SUDHL5 (cell line): Measurements from ENCODE around the gene WFIKKN2.

DNA sequence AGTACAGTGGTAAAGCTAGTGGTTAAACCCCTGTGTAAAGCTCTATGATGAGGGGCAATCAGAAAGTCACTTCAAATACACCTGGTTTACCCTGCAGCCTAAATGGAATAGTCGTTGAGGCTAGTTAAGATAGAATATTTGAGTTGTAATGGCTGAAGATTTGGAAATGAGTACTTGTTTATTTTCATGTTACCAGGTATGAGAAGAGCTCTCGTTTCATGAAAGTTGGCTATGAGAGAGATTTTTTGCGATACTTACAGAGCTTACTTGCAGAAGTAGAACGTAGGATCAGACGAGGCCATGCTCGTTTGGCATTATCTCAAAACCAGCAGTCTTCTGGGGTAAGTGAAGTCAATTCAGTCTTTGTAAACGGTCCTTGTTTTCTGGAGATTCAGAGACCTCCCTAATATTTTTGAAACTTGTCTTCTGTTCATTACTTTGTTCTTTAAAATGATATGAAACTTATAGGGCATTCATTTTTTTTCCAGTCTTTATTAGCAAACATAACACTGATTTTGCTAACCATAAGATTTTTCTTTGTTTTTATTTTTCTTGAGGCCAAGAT, 21.6 kb downstream of the LUC7L3 start:
- PRO-cap = no peak

DNA sequence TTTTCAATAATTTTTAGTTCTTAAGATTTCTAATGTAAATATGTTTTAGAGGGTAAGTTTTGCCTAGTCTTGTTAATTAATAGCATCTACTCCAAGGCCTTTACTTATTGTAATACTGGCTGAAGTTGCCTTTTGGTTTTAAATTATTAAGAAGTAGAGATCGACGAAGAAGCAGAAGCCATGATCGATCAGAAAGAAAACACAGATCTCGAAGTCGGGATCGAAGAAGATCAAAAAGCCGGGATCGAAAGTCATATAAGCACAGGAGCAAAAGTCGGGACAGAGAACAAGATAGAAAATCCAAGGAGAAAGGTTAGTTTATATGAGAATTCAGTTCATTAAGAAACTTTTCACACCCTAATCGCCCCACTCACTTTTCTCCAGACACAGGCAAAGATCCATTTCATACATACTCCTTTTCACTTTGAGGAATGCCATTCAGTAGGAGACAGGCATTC, 20.9 kb downstream of the ANKRD40CL start:
- PRO-cap = no peak

DNA sequence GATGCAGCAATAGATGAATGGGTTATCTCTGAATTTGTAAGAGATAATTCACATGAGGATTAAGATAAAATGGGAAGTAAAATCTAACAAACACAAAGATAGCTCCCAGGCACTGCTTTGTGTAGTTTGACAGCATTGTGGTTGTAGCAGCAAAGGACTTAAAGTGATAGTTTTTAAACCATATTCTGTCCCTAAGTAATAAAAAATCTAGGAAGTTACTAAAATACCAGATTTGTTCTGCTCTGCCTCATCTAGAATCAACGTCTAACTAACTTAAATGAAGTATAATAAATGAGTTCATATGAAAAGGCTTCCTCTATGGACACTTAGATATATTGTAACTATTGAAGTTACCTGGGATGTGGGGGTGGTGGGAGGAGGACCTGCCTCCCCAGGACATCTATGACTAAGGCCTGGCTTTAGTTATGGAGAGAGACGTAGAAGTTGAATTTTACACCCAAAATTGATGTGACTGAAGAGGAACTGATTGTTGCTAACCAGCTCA, 13.7 kb downstream of the ANKRD40CL start:
- PRO-cap = no peak

DNA sequence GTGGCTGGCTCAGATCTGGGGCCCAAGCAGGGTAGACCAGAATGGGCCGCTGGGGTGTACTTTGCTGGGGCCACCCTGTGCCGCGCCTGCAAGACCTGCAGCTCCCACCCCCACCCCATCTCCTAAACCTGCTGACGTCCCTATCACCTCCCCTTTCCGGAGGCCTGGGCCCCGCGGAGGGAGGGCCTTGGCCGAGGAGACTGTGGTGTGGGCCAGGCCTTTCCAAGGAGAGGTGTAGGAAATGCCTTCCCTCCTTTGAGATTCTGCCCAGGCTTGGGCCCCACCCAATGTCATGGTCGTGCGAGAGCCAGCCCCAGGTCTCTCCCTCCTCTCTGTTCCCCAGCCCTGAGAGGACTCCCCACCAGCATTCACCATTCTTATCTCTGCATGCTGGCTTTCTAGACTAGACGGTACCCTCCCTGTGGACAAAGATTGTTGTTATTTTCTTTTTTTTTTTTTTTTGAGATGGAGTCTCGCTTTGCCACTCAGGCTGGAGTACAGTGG, 3.9 kb upstream of the WFIKKN2 start:
- PRO-cap = no peak

GRCh38 chr17:50835443-50835967, at the start of gene WFIKKN2:
Gene WFIKKN2 (plus strand): TSS chr17:50835586.
- PRO-cap = no peak

- PRO-cap = no peak
Observed at GRCh38 chr17:50853042-50853671, 13.0 kb downstream of the TOB1 start.

- PRO-cap = unidirectional peak, minus-strand start at chr17:50919104
Observed at GRCh38 chr17:50918790-50919384, 52.7 kb upstream of the TOB1 start.

DNA sequence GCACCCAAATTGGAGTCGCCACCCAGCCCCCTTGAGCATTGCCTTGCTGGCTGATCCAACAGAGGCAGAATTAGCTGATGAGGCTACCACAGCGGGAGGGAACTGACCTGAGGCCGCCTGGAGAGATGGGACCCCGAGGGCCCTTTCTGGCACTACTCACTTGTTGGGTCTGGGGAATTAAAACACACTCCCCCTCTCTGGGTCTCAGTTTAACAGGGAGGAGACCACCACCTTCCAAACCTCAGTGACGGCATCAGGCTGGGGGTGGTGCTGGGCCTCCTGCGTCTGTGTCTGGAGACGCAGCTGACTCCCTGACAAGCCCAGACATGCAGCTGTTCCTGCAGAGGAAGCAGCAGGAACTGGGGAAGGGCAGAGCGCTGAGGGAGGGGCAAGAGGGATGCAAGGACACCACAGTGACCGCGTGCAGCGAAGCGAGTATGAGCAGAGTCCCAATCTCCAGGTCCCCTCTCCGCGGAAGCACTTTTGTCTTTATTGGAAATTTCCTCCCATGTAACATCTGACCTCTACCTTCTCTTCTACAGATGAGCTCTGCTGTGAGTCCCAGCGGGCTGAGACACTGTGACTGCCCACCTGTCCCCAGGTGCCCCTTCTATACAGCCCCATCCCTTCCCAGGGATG, 88.1 kb upstream of the TOB1 start:
- PRO-cap = no peak

GRCh38 chr17:51029624-51030289, 90.9 kb downstream of the SPAG9 start:
- PRO-cap = no peak

DNA sequence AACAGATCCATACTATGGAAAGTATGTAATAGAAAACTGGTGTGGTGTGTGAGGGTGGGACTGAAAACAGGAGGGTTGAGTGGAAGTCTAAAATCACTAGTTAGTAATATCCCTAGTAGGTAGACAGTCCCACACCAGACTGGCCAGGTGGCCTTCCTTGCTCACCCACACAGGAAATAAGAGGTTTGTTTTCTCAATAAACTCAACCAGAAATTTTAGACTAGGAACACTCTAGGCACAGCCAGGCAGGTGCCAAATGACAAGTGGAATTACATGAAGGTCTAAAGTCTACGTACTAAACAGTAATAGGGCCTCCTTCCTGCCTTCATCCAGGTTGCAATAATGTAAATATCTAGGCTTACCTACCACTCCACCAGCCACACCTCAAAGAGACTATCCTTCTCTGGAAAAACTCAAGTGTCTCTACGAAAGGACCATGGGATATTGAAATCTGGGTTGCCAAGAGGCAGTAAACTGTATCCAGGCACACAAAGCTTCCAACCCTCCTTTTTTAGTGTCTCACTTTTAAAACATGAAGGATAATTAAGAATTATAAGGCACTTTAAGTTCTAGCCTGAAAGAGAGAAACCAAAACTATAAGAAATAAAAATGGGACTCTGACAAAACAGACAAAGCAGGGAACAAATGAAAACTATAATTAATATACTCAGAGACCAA, 26.8 kb downstream of the SPAG9 start:
- PRO-cap = no peak

GRCh38 chr17:51098001-51098614, 22.6 kb downstream of the SPAG9 start:
- PRO-cap = no peak

DNA sequence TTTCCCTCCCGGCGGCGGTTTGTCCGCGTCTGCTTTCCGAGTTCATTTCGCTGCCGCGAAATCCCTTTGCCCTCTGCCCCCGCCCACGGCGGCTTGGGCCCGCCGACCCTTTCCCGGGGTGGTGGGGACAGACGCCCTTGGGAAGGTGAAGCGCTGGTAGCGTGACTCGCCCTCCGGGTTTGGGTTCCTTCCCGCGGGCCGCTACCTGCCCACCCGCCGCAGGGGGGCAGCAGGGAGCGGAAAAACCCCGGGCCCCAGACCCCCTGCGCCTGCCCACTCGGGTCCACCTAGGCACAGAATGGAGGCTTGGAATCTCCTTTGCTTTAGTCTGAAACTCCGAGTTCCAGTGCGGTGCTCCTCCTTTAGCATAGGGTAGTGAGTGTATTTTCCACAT, 793 bp downstream of the NME2 start:
- PRO-cap = no peak

DNA sequence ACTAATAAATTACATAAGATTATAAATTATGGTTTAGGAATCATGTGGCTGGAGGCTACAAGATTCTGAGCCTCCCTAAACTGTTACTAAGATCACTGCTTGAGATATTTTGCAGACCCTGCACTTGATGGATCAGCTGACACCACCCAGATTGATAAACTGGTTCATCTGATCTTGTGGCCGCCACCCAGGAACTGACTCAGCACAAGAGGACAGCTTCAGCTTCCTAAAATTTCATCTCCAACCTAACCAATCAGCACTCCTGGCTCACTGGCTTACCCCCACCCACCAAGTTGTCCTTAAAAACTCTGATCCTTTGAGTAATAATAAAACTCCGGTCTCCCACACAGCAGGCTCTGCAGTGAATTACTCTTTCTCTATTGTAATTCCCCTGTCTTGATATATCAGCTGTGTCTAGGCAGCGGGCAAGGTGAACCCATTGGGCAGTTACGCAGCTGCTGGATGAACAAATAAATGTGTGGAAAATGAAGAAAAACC, 174.8 kb downstream of the UTP18 start:
- PRO-cap = no peak

DNA sequence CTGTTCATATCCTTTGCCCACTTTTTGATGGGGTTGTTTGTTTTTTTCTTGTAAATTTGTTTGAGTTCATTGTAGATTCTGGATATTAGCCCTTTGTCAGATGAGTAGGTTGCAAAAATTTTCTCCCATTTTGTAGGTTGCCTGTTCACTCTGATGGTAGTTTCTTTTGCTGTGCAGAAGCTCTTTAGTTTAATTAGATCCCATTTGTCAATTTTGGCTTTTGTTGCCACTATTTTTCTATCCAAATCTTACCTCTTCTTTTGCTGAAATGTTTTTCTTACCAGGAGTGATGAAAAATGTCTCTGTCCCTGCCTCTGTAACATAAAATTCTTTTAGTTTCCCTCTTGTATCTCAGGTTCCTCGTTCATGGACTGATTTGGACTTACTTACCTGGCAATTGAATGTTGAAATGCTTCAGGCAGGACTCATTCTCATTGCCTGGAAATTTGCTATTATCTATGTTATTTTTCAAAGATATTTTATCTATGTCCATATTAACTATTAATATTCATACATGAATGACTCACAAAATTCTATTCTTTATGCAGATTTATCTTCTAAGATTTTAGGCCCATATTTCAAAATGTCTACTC, 321.7 kb upstream of the KIF2B start:
- PRO-cap = no peak

DNA sequence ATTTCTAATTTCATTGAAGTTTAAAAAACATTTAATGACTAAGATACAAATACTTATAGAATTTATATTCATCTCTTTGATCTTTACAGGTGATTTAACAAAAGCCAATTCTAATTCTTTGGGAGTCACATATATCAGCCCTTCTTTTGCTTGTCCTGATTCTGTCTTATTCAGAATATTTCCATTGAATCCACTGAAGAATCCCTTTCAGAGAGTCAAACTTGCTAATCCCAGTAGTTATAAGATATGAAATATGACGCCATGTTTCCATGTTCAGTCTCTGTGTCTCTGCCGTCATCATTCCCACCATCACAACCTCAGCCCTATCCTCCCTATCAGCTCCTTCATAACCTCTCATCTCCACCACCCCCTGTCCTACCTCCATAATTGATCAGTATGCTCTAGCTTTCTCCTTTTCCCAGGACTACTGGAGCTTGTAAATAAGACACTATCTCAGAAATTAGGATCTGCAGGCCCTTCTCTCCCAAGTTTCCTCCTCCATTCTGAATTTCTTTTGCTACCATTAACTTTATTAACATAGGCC, 159.9 kb upstream of the TOM1L1 start:
- PRO-cap = no peak

DNA sequence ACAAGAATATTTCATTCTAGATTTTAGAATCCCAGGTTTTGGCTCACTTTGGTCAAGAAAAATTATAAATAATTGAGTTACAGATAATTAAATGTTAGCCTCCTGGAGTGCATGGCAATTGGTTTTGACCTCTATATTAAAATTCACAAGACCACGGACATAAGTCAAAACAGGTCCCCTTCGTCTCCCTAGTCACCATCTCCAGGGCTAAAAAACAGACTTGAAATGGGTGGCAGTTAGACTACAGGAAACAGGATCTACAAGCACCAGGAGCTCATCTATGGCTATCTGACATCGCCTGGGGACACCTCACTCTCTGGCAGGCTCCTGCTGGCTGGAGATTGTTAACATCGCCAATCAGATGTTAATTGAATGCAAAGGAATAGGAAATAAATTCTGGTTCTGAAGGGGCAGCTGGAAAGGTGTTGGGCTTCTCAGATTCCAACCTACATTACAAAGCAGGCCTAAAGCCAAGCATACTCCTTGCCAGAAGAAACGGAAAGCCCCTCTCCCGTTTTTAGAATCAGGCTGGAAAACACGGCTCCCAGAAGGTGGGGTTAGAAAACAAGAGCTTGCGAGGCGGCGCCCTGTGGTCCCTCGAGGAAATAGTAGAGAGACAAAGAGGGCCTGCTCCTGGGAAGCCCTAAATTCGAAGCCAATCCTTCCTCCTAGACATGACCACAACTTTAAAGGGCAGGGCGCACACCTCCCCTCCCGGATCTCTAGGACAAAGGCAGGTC, 981 bp upstream of the TOM1L1 start:
- PRO-cap = no peak

- PRO-cap = no peak
Observed at GRCh38 chr17:55833526-55833883, 82.7 kb downstream of the PCTP start.

DNA sequence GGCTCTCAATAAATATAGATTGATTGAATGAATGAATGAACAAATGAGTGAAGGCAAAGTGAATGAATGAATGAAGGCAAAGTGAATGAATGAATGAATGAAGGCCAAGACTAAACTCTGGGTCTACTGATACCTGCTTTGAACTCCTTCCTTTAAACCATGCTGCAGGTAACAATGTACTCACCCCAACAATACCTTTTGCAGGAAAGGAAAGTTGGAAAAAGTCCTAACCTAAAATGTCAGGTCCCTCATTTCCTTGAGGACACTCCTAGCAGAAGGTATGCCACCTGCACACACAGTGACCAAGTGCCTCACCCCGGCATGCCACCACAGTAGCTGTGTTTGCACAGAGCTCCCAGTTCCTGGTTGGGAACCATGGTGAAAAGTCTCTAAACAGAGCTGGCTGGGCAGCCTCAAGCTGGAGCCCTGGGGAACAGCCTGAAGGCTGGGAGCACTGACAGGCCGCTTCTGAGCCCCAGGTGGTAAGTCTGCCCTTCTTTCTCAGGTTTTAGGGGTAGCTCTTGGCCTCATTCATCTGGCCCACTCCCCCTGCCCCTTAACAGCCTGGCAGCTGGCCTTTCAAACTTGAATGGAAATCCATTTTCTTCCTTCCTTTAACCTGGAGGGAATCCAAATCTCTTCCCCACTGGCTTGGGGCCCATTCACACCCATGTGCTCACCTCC, 42.6 kb upstream of the ANKFN1 start:
- PRO-cap = no peak

DNA sequence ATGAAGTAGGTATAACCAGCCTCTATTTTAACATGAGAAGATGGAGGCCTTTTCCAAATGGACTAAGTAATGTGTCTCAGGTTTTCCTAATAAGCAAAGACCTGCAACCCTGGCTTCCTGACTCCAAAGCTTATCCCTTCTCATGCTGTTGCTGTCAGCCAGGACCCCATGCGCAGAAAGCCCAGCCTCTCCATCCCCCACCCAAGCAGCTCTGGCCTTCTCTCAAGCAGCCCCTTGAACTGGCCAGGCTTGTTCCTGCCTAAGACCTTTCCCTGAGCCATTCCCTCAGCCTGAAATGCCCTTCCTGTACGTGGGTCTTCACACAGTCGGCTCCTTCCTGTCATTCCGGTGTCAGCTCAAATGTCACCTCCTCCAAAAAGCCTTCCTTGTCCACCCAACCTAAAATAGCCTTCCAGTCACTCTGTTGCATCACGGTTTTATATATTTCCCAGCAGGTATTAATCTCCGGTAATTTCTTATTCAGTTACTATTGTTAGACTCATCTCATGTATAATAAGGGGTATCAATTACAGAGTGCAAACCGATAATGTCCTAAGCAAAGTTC, 51.9 kb downstream of the C17orf67 start:
- PRO-cap = no peak

- PRO-cap = no peak
Observed at GRCh38 chr17:56861646-56862346, 27.8 kb downstream of the DGKE start.